RPMI7951 (cell line): ENCODE measurements around a stretch of chr11.

GRCh38 chr11:126317625-126318607 lies 14.1 kb downstream of the DCPS start:
- RAMPAGE, long total RNA = no peak

DNA sequence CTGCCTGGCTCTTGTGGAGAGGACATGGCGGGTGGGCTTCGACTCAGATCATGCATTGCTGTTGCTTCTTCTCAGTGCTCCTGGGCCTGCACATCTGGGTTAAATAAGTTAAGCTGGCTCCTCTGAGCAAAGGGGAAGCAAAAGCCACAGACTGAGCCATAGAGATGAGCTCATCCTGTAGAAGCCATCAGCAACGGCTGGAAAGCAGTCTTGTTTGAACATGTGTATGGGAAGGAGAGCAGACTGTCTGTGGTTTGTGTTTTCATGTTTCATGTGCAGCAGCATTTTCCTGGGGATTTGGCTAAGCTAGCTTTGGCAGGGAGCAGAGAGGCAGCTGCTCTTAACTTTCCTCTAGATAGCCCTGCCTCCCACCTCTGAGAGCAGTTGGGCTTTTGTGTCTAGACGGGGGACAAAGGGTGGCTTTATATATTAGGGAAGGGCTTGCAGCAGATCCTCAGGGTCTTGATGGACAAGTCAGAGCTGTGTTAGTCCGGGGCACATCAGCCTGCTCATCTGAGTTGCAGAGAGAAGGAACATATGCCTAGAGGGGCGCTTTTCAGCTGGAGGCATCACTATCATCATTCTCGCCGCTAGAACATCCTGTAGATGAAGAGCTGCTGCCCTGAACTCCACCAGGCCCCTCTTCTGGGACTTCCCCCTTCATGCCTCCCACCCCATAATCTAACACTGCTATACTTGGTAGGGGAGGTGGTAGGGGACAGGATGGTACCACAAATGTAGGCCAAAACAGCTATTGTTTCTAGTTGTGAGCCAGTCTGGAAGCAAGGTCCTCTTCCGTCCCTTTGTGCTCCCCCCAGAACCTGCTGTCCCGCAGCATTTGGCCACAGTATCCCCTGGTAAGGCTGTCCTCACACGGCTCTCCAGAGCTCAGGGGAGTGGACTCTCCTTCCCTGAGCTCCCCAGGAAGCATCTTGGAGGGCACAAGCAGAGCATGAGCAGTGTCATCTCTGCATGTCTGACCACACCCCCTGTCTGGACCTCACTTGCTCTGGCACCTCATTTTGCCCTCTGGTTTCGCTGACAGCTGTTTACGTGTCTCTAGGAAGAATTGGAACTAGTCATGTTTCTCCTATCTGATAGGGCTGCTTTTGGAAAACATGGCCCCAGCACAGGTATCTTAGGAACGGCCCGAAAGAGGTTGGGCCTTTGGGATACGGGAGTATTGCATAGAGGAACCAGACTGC lies 15.2 kb downstream of the DCPS start:
- RAMPAGE, long total RNA = no peak

GRCh38 chr11:126336139-126336477 lies 19.4 kb upstream of the ST3GAL4 start:
- RAMPAGE, long total RNA = no peak

GRCh38 chr11:126415580-126416408 lies 60.3 kb downstream of the ST3GAL4 start:
- RAMPAGE, long total RNA = no peak

DNA sequence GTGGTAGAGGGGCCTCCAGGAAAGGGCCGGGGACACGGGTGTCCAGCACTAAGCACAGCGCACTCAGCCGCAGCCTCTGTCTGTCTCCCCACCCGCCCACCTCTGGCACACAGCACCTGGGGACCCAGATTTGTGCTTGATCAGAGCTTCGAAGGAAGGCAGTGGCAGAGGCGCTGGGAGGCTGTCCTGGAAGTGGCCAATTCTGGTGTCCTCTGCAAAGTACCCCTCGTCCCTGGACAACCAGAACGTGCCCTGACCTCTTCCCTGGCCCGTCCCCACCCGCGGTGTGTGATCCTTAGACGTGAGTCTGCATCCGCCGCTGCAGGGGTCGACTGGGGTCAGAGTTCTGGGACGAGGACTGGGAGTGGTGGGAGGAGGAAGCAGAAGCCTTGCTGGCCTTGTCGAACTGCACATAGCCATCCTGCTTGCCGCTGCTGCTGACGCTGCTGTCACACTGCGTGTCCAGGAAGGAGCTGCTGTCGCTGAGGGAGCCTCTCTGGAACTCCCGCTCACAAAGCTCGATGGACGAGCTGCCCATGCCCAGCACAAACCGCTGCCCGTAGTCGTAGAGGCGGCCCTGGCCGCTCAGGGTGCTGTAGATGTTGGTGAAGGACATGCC lies 68.9 kb downstream of the ST3GAL4 start:
- RAMPAGE, long total RNA = no peak

GRCh38 chr11:126430608-126431020 lies 75.1 kb downstream of the ST3GAL4 start:
- RAMPAGE, long total RNA = no peak

DNA sequence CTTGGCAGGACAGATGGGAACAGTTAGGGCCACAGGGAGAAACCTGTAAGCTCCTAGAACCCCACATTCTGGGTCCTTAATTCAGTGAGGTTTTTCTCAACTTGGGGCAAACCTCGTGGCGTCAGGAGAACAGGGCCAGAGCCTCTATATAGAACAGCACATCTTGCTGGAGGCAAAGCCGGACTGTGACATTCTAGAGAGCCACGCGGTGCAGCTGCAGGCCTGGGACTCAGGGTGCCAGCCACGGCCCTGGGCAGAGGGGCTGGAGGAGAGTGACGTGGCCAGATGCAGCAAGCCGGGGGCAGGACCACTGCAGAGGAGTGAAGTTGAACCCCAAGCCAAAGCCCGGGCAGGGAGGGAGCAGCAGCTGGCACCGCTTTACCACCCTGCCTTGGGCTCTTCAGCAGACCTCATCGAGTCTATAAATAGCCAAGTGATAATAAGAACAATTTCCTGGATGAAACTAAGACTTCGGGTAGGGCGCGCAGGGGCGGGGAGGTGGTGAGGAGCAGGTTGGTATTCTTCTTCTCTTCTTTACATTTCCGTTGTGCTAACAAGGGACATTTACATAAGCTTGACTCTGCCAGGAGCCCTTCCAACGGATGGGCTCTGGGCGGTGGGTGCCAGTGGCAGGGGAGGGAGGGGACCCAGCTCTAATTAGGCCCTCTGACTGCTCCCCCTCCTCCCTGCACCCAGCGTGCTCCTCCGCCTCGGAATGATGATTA lies 110.1 kb downstream of the ST3GAL4 start:
- RAMPAGE, long total RNA = no peak

- RAMPAGE, long total RNA = no peak
Observed at GRCh38 chr11:126655568-126656404, 300.3 kb downstream of the ST3GAL4 start.

GRCh38 chr11:128208325-128209063 lies 378.9 kb downstream of the ETS1 start:
- RAMPAGE, long total RNA = no peak

DNA sequence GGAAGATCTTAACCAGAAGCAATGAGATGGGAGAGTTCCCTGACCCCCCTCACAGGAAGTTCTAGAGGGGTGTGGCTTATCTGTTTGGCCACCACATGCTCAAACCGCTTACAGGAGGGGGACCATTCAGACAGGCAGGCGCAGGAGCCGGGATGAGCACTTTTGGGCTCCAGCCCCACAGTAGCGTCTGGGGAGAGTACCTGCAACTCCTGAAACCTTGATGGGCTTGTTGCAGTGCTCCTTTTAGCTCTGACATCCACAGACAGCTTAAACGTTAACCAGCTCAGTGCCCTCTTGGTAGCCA lies 326.4 kb downstream of the ETS1 start:
- RAMPAGE, long total RNA = no peak

GRCh38 chr11:128262326-128262998 lies 324.9 kb downstream of the ETS1 start:
- RAMPAGE, long total RNA = no peak

- RAMPAGE, long total RNA = no peak
Observed at GRCh38 chr11:128461702-128462764, 125.3 kb downstream of the ETS1 start.

GRCh38 chr11:128462765-128463888 lies 124.2 kb downstream of the ETS1 start:
- RAMPAGE, long total RNA = no peak

GRCh38 chr11:128464748-128465622 lies 122.4 kb downstream of the ETS1 start:
- RAMPAGE, long total RNA = no peak

- RAMPAGE, long total RNA = no peak
Observed at GRCh38 chr11:128472597-128473162, 114.7 kb downstream of the ETS1 start.

GRCh38 chr11:128503203-128504058 lies 83.9 kb downstream of the ETS1 start:
- RAMPAGE, long total RNA = no peak

- RAMPAGE, long total RNA = no peak
Observed at GRCh38 chr11:128565060-128565392, 22.3 kb downstream of the ETS1 start.

DNA sequence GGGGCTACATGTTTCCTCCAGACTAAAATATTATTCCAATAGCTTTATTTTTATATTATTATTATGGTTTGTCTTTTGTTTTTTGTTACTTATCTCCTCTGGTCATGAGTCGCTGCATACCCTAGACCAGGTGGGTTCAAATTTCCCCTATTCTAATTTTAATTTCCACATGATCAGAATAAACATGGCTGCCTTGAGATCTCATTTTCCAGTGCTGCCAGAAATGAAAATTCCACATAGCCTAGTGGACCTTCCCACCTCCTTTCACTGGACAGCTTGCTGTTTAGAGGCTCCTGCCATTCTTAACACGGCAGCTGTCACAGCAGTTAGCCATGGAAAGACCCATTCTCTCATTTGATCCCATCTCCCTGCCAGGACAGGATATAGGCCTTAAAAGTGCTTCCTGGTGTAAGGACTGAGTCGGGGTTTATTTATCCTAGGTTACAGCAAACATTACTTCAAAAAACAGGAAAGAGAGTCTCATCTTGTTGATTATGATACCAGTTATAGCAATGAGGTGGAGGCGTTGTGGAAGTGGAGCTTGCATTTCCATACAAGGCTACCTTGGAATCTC lies 17.2 kb upstream of the ETS1 start:
- RAMPAGE, long total RNA = no peak

- RAMPAGE, long total RNA = no peak
Observed at GRCh38 chr11:128707519-128707718, 13.5 kb downstream of the FLI1 start.

DNA sequence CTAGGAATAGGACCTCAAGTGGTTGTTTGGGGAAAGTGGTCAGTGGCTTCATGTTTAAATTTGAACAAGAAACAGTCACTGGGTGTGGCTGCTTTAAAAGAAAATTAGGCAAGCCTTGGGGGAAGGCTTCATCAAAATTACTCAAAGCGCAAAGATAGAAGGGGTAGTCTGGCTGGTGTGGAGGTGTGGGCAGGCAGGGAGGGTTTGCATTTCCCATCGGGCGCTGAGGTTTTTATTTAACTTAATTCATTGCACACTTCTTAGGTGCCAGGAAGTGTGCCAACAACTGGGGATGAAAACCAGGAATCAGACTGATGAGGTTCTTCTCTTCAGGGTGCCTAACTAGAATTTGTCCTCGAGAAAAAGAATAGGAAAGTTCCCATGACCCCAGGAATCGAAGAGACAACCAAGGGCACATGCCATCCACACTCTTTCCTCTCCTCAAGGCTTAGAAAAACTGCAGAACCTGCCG lies 52.1 kb downstream of the FLI1 start:
- RAMPAGE, long total RNA = no peak